Karpas-422 (cell line): ENCODE results near the genes ATP5MC2 and HOXC10.

DNA sequence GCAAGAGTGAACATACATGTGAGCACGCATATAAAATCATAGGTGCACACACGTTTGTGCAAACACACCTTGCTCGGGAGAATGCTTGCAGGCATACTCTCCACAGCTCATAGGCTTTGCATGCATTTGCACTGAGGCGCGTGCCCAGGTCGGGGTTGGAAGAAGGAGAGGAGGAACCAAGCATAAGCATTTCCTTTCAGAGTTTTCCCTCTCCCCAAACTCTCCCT is 11.5 kb downstream of the RARG start:
- PRO-cap, result no peak
- RAMPAGE, long total RNA, result no peak

- PRO-cap, result bidirectional peak, plus-strand start at chr12:53256260, minus-strand start at chr12:53256161
- RAMPAGE, long total RNA, result no peak
Measured at GRCh38 chr12:53256099-53256491, 4.2 kb downstream of the MFSD5 start.

- PRO-cap, result no peak
- RAMPAGE, long total RNA, result no peak
Measured at GRCh38 chr12:53300285-53300725, 810 bp downstream of the MYG1 start.

DNA sequence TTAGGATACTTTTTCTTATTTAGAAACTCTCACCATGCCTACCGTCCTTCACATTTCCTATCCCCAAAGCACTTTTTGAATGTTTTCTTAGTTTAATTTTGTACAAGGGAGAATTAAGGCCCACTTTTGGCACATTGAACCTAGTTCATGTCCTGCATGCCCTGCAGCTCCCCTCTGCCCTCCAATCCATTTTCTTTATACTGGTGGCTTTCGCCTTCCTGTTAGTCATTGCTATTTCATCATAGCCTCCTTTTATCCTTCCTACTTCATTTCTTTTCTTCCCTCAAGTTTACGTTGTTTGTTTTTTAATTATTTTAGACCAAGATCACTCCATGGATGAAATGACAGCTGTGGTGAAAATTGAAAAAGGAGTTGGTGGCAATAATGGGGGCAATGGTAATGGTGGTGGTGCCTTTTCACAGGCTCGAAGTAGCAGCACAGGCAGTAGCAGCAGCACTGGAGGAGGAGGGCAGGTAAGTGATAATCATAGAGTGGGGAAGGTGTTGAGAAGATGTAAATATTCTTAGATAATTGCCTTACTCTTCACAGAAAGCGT is 1.4 kb downstream of the SP1 start:
- PRO-cap, result no peak
- RAMPAGE, long total RNA, result no peak

DNA sequence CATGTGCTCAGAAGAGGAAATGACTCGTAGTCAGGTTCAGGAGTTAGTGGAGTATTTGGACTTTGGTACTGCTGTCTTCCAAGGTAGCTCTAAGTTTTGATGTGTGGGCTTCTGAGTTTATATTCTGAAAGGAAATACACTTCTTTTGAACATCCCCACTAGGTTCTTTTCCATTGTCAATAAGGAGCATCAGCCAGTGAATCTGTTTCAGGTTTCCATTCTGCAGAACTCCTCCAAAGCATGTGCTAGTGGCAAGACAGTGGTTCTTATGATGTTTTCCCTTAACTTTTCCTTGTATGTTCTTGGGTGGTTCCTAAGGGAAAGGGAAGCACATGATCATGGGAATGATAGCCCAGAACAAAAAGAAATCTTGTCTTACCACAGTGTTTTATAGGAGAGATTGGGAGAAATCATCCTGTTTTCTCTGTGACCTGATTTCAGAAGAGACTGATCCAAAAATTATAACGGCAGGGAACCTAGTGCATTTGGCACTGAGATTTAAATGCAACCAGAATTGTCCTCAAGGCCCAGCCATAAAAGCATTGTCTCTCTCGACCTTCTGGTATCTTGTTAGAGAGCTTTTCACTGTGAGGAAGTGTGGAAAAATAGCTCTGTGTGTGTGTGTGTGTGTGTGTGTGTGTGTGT is 11.2 kb upstream of the AMHR2 start:
- PRO-cap, result no peak
- RAMPAGE, long total RNA, result no peak

DNA sequence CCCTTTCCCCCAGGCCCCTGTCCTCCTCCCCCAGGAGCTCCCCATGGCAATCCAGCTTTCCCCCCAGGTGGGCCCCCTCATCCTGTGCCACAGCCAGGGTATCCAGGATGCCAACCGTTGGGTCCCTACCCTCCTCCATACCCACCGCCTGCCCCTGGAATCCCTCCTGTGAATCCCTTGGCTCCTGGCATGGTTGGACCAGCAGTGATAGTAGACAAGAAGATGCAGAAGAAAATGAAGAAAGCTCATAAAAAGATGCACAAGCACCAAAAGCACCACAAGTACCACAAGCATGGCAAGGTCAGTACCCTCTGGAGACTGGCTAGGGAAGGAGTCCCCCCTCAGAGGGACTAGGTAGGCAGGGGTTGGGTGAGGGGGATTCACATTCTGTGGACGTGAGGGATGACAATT is 1.9 kb downstream of the PRR13 start:
- PRO-cap, result no peak
- RAMPAGE, long total RNA, result no peak

DNA sequence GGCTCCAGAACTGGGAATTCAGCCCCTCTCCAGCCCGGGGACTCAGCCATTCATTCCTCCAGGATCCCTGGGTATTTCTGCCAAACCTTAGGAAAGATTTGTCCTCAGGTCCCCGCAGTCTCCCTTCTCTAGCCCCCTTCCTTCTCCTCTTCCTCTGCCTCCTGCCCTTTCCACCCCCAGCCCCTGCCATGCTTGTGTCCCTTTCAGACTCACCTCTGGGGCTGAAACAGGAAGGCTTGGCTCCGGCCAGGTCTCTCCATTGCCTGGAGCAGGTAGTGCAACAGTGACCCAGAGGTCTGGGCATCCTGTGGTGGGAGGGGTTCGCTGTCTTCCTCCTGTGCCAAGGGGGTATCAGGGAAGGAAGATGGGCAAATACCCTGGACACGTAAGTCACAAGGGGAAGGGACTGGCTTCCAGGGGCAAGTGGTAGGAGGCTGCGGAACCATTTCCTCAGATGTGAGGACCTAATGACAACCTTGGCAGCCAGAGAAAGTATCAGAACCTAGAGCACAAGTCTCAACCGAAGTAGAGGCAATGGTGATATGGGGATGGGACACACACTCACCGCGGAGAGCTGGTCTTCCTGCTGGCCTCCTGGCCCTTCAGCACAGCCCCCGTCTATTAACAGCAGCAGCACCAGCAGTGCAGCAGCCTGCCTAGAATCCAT is 343 bp downstream of the NPFF start:
- PRO-cap, result no peak
- RAMPAGE, long total RNA, result no peak

DNA sequence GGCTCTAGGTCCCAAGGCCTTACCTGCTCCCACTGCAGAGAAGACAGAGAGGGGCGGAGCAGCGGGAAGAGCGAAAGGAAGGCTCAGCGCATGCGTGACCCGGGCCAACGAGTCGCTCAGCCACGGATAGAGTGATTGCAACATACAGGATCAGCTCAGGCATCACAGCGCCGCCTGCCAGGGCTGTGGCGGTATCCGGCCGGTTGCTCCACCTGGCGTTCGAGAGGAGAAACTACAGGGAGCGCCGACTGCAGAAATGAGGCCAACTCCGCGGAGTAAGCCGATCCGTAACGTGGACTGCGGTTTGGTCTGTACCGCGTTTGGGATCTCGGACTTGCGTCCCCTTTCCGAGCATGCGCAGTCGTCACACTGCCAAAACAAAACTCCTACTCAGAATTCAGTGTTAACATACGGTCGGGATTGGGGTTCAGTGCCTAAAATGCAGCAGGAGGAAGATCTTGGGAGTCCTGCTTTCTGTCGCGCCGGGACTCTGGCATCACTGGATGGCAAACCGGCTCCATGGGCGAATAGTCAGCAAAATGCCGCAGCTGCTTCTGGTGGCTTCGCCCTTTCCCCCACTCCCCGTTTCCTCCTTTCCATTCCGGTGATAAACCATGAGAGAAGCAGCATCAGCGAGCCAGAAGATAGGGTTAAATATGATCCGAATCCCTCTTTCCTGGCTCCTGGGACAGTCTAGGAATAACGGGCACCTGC is at the start of gene ATP5MC2:
Gene ATP5MC2 (minus strand): TSS at position 54 of the 714 bp plus-strand sequence.
- PRO-cap, result bidirectional peak, plus-strand start at position 406 of the sequence, minus-strand start at position 42 of the sequence
- RAMPAGE, long total RNA, result start-site peak on the minus strand centred at position 51 of the sequence, 32 bp wide, 2,757 and 3,067 reads in 2 replicates

DNA sequence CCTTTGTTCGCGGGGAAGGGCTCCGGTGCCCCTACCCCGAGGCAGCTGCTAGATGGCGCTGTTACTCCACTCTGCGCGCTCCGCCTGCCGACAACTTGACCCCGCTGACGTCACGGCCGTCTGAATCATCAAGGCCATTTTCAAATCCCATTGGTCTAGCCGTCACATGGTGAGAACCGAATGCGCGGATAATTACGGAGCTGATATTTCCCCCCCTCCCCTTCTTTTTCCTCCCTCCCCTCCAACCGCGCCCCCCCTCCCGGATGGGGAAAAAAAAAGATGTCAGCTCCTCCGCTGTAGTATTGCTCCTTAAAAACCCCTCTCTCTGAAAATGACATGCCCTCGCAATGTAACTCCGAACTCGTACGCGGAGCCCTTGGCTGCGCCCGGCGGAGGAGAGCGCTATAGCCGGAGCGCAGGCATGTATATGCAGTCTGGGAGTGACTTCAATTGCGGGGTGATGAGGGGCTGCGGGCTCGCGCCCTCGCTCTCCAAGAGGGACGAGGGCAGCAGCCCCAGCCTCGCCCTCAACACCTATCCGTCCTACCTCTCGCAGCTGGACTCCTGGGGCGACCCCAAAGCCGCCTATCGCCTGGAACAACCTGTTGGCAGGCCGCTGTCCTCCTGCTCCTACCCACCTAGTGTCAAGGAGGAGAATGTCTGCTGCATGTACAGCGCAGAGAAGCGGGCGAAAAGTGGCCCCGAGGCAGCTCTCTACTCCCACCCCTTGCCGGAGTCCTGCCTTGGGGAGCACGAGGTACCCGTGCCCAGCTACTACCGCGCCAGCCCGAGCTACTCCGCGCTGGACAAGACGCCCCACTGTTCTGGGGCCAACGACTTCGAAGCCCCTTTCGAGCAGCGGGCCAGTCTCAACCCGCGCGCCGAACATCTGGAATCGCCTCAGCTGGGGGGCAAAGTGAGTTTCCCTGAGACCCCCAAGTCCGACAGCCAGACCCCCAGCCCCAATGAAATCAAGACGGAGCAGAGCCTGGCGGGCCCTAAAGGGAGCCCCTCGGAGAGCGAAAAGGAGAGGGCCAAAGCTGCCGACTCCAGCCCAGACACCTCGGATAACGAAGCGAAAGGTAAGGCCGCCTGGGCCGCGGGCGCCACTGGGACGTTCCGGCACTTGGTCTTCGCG is at the start of gene HOXC10:
Gene HOXC10 (plus strand): TSS at position 218 of the 1,138 bp plus-strand sequence.
- PRO-cap, result no peak
- RAMPAGE, long total RNA, result no peak

GRCh38 chr12:53988824-53989777 is 4.2 kb downstream of the HOXC10 start:
- PRO-cap, result no peak
- RAMPAGE, long total RNA, result no peak

DNA sequence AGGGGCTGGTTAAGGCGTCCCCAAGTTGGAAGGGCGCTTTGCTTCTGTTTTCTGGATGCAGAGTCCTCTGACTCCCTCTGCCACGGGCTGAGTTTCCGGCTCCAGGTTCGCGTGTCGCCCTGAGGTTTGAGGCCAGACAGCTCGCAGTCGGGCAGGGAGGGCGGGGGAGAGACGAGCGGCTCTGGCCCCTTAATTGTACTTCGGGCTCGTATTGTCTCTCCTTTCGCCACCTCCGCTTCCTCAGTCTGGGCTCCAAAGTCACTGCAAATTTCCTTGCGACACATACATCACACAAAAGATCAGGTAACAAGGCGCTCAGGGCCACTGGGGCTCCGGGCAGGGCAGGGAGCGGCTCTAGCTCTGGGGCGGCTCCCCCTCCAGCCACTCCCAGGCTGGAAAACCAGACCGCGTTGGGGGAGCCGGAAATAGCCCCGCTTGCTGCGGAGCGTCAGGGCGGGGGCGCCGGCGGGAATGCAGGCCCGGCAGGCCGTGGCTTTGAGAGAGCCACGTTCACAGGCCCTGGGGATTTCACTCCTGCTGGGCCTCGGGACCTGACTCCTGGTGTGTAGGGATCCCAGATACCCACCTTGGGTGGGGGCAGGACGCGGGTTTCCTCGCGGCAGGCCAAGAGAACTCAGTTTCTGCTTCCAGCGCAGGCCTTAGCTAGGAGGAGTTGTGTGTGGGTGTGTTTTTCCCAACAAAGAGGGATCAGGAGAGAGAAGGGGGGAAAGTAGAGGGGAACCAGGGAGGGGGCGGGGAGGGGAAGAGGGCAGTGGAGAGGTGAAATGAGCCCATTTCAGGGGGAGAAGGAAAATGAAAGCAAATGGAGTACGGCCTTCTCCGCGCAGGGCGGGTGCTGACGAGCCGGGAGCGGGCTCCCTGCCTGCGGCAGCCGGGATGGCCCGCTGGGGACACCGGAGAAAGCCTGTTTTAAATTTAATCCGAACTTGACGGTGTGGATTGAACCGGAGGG is 4.4 kb upstream of the HOXC9 start:
- PRO-cap, result unidirectional peak, plus-strand start at position 285 of the sequence
- RAMPAGE, long total RNA, result no peak

DNA sequence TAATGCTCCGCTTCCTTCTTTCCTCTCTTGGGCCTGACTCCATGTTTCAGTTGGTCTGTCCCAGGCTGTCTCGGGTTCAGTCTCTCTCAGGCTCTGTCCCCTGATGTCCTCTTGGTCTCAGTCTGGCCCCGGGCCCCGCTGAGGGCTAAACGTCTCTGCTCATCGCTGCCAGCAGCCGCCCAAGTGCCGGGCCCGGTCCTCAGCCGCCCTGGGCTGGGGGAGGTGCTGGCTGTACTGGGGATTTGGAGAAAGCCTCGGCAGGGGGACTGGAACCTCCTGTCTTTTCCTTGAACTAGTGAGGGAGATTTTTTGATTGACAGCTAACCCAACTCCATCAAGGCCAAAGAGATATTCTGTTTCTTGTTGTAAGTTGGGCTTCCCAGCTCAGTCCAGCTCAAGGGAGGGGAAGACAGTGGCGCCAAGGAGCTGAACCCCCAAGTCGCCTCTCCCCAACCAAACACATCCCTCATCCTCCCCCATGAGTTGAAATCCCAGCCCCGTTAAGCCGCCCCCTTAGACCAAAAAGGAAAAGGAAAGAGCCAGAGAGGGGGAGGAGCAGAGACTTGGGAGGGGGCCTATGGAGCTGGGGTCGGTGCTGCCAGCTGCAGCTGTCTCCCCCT is 2.1 kb upstream of the HOXC9 start:
- PRO-cap, result no peak
- RAMPAGE, long total RNA, result no peak

DNA sequence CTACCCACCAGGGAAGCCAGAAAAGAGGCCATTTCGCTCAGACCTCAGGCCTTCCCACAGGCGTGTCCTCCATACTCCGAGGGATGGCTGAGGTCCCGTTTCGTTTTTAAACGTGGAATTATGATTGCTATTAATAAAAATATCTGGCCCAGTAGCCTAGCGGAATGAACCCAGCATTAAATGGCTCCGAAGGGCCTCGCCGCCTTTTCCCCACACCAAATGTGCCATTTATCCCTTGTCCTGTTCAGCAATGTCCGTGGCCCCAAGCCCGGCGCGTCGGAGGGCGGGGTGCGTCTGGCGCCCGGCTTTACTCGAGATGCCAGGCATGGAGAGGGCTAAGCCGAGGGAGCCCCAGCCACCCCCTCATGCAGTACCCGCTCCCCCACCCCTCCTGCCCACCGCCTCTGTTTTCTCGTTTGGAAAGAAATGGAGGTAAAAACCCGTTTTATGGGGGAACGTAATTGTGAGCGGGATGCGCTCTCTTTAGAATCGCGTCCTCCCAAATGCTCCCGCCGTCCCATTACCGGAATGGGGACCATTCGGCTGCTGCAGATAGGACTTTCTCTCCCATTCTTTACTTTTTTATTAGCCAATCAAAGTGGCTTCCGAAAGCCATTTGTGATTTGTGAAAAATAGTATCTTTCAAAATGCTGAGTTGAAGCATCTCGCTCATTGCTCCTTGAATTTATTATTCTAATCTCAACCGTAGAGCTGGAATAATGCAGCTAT is 5.8 kb downstream of the HOXC8 start:
- PRO-cap, result no peak
- RAMPAGE, long total RNA, result no peak

DNA sequence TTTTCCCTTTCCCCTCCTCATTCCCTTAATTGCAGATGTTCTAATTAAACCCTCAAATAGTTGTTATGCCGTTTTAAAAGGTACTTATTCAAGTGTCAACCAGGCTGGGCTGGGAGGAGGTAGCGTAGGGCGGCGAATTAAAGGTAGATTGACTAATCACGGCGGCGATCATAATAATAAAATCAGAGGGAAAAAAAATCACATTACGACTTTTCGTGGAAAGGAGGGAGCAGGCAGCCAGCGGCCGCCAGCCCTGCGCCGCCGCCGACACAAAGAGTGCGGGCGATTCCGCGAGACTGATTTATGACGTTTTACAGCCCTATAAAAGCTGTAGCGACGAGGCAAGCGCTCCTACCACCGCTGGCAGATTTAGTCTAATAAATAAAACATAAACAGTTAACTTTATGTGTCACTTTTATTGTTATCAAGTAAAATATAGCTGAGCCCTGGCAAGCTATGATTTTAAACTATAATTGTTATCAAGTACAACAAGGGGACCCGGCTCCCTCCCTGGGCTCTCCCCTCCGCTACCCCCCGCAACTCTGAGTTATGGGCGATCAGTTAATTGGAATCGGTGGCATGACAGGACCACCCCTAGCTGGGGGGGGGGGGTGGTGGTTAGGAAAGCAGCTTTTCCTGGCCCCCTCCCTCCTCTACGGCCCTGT is 1.5 kb upstream of the HOXC4 start:
- PRO-cap, result bidirectional peak, plus-strand start at position 352 of the sequence, minus-strand start at position 275 of the sequence
- RAMPAGE, long total RNA, result no peak

DNA sequence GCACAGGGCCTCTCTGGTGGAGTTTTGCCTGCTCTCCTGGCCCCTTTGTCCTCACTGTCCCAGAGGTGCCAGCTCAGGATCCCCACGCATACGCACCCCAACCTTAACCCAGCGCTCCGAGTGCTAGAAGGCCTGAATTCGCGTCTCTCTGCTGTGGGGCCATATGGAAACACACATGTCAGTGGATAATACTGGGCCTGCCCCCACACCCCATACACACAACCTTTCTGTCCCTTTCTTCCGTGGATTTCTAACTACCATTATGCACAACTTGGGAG is 54.8 kb downstream of the SMUG1 start:
- PRO-cap, result no peak
- RAMPAGE, long total RNA, result no peak

GRCh38 chr12:54140745-54141473 is 47.9 kb downstream of the SMUG1 start:
- PRO-cap, result no peak
- RAMPAGE, long total RNA, result no peak

- PRO-cap, result no peak
- RAMPAGE, long total RNA, result no peak
Measured at GRCh38 chr12:54231983-54232750, 43.4 kb upstream of the SMUG1 start.

DNA sequence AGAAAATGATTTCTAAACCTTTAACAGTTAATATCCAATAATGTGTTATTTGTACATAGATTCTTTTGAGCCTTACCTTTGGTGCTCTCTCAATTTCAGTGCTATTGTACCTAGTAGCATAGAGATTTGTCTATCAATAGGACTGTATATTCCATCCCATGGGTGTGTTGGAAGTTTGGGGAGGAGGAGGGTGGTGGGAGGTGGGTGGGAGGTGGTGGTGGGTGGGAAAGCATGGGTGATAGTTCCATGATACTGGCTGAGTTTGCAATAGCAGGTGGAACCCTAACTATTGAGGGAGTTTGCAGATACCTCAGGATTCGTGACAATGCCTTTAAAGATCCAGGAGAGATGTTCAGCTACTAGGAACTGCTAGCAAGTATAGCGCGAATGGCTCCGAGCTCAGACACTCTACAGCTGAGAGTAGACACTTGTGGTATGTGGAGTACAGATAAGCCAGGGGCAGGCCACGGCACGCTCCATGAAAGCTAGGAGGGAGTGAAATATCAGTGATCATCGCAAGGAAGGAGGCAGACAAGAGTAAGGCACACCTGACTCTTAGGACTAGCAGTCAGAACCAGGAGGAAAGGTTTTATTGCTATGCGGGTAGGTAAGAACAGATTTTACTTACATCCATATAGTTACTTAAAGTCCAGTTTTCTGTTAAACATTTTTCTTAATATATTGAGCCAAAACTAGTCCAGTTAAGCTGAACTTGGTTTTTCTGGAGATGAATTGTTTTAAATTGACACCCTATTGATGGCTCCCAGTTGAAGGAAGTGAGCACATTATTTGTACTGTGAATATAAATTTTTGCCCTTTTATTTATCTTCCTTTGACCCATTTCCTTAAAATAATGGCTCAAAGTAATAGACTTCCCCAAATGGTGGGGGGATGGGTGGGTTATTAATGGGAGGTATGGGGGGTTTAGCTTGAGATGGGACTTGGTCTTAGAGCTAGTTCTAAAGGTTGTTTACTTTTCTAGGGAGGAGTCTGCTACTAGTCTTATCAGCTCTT is 5.5 kb downstream of the HNRNPA1 start:
- PRO-cap, result no peak
- RAMPAGE, long total RNA, result no peak

DNA sequence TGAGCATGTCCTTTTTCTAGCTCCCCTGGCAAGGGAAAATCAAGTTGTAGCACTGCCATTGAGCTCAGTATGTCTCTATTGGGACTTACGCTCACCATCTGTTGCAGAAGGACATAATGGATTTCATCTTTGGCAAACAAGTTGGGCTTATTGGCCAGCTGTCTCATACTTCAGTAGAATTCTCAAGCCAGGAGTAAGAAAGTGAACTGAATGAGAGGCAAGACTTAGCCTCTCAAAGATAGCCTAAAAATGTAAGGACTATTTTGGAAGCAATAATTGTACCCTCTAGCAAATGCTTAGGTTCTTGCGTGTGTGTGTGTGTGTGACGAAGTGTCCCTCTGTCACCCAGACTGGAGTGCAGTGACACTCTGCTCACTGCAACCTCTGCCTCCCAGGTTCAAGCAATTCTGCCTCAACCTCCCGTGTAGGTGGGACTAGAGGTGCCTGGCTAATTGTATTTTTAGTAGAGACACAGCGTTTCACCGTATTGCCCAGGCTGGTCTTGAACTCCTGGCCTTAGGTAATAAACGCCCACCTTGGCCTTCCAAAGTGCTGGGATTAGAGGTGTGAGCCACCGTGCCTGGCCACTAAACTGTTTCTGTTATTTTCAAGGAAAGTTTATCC is 6.9 kb downstream of the HNRNPA1 start:
- PRO-cap, result no peak
- RAMPAGE, long total RNA, result no peak

GRCh38 chr12:54294229-54295091 is 6.4 kb downstream of the NFE2 start:
- PRO-cap, result no peak
- RAMPAGE, long total RNA, result no peak